Choroid plexus epithelial cell (primary cell): ENCODE measurements around a stretch of chr3.

DNA sequence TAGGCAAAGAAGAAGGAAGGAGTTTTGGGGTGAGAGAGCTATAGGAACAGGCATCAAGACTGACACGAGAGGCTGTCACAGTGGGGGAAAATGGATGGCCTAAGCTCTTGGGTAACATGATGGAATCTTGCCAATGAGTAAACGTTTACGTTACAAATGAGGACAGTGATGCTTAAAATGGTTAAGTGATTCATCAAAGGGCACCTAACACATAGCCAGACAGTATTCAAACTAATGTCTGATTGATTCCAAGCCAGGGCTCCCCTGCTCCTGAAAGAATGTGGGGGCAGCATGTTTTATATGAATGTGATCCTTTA is 23.2 kb upstream of the GPR171 start:
- RRBS = no CpG with 5 or more reads among the region's 3 CpGs

- RRBS = no CpG with 5 or more reads among the region's 2 CpGs
Observed at GRCh38 chr3:152155694-152156005, 113.1 kb upstream of the MBNL1 start.

DNA sequence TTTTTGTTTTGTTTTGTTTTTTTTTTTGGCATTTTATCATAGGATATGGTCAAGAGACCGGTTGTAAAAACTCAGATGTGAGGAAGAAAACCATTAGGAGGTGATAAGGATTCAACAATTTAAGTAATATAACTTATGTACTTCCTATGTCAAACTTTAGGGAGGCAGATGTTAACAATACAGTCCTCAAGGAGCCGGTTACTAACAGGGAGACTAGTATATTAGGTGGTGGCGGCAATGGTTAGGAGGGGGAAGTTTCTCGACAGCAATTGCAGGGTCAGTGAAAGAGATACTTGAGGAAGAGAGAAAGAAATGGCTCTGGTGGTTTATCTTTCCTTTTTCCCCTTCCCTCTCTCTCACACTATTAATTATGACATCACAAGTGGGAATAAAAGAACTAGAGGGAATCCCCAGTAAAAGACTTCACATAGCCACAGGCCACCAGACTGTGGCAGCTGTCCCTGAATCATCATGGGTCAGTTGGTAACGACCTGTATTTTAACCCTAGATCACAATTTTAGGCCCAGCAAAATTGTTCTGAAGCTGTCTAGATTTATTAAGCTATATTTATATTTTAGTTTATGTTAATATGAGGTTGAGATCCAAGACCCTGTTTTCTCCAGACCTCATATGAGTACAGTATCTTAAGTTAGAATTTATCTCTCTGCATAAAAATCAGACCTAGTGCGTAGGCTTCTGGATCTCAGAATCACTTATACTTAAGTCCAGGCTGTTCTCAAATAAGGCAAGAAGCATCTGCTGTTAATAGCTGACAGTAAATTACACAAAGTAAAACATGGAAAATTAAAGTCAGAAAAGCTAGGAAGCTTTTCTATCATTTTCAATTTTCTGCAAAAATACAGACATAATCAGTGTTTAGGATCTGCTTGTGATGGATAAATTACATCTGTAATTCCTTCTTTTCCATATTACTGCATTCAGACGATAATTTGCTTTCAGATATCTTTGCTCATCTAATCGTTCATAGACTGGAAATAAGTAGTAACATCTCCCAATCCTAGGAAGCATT is 40.4 kb downstream of the MBNL1 start:
- RRBS = 83% methylated on average over 1 of the region's 8 CpGs

DNA sequence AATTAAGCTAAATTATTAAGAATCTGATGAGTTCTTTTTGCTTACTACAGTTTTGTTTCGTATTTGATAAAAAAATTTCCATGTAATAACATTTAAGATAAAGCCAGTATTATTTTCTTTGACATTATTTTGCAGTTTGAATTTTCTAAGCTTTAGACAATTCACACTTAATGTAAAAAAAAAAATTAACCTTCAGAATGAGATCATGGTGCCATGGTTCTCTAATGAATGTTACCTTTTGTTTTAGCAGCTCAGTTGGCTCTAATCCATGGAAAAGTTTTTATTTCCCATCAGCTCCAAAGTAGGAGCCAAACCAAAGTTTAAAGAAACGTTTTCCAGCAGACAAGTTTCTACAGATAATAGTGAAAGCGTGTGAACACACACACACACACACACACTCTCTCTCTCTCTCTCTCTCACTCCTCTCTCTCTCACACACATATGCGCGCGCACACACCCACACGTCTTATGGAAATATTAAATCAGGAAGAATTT is 46.8 kb downstream of the MBNL1 start:
- RRBS = no CpG with 5 or more reads among the region's 7 CpGs

DNA sequence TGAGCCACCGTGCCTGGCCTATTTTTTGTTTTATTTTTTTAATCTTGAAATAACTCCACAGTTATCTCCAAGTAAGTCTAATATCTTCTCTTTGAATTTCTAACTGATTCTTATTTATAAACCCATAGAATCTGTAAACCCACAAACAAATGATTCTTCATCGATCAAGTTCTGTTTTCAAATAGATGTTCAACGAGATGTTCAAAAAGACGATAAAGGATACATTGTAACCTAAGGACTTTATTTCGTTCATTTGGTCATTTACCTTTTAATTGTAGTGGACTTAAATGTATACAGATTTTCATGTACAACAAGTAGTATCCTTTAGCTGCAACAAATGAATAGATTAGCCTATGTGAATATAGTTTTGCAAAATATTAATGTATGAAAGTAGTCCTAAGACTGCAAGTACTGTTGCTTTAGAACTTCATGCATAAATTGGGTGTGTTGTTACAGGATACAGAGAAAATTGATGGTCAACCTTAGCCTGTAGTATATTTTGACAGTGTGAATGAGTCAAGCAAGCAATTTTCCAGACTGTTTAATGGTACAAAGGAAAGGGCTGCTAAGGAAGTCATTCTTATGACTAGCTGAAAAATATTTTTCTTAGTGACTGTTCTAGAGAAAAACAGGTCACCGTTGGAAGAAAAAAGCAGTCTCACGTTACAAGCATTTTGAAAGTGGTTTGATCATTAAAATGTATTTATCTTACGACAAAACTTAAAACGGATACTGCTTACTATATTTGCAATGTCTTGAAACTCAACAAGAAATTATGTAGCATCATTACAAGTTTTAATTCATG is 49.1 kb downstream of the MBNL1 start:
- RRBS = no CpG with 5 or more reads among the region's 9 CpGs

DNA sequence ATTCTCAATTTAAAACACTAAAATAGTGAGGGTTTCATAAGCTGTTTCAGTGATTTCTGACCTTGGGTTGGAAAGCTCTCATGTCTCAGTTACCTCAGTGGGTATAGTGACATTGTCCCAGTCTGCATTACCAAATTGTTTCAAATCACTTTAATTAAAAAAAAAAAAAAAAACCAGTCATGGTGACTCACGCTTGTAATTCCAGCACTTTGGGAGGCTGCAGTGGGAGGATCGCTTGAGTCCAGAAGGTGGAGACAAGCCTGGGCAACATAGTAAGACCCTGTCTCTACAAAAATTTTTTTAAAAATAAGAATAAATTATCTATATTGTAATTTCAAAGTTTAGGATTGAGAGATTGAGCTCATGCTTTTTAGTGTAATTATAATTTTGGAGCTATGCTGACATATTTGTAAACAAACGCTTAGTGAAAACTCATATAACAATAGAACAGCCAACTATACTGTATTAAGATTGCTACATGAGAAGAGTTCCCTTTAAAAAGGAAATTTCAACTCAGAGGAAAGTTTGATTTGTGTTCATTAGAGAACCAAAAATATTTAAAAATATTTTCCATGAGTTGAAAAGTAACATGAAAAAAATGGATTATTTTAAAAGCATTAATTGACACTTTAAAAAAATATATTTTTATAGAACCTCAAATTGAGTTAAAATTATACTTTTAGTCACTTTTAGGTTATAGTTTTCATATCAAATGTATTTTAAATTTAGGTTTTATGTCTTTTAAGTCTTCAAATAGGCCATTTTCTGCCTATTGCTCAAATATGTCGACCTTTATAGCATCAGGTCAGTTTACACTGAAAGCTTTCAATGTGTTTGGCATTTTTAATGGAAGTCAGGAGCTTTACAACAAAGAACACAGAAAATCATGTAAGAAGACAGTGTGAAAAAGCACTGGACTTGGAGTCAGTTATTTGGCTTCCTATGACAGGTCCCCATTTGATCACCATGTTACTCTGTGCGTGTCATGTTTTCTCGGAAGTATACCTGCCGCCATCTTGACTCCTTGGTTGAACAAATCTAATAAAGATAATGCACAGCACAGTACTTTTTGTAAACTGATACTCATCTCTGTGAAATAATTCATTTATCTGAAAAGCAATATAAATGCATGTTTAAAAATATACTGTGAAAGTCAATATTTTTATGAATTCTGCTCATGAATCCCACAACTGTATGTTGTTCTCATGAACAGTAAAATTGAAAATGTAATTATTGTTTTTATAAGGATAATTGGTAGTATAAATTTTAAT is 78.4 kb downstream of the MBNL1 start:
- RRBS = no CpG with 5 or more reads among the region's 7 CpGs

DNA sequence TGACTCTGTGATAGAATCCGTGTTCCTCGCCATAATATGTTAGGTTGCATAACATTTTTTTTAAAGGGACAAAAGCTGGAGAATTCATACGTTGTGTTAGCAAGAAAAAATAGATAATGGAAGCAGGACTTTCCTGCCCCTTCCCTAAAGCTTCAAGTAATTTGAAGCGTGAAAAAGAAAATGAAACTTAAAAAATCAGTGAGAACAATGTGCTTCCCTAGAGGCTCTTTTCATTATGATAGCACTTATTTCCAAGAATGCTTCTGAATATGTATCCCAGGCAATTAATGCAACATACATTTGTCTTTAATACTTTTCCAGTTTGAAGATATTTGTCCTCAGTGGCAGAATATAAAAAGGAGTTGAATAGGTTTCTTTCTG is 113.6 kb downstream of the MBNL1 start:
- RRBS = no CpG with 5 or more reads among the region's 4 CpGs

- RRBS = no CpG with 5 or more reads among the region's 13 CpGs
Observed at GRCh38 chr3:152393708-152395120, 125.5 kb downstream of the MBNL1 start.

DNA sequence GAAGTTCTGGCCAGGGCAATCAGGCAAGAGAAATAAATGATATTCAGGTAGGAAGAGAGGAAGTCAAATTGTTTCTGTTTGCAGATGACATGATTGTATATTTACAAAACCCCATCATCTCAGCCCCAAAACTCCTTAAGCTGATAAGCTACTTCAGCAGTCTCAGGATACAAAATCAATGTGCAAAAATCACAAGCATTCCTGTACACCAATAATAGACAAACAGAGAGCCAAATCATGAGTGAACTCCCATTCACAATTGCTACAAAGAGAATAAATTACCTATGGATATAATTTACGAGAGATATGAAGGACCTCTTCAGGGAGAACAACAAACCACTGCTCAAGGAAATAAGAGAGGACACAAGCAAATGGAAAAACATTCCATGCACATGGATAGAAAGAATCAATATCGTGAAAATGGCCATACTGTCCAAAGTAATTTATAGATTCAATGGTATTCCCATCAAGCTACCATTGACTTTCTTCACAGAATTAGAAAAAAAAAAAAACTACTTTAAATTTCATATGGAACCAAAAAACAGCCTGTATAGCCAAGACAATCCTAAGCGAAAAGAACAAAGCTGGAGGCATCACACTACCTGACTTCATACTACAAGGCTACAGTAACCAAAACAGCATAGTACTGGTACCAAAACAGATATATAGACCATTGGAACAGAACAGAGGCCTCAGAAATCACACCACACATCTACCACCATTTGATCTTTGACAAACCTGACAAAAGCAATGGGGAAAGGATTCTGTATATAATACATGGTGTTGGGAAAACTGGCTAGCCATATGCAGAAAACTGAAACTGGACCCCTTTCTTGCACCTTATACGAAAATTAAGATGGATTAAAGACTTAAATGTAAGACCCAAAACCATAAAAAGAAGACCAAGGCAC is 155.6 kb downstream of the MBNL1 start:
- RRBS = no CpG with 5 or more reads among the region's 4 CpGs

- RRBS = no CpG with 5 or more reads among the region's 3 CpGs
Observed at GRCh38 chr3:152472623-152472887, 203.8 kb downstream of the MBNL1 start.

DNA sequence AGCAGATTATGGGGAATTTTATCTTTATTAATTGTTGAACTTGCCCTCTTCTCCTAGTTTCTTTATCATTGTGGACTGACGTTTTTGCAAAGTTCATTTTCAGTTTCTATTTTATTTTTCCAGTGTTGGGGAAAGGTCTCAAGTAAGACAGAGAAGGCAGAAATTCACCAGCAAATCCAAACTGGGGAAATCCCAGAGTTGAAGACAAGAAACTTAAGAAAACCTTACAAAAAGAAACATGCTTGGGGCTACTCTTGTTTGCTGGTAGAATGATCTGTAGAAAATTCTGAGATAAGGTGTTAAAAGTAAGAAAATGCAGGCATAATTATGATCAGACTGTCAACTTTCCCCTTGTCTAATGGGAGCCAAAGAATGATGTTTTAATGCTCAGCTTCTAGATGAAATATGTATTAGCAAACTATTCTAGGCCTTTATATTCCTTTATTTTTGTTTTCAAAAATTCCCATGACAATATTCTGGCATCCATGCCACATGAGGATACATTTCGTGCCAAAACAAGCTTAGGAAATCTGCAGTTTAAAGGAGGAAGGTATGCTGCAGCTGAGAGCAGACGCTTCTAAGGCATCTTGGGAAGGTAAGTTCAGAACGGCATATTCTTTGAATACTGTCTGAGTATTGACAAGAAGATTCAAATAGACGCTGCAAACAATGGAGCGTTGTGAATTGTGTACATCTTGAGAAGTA is 158.4 kb downstream of the RAP2B start:
- RRBS = no CpG with 5 or more reads among the region's 6 CpGs

DNA sequence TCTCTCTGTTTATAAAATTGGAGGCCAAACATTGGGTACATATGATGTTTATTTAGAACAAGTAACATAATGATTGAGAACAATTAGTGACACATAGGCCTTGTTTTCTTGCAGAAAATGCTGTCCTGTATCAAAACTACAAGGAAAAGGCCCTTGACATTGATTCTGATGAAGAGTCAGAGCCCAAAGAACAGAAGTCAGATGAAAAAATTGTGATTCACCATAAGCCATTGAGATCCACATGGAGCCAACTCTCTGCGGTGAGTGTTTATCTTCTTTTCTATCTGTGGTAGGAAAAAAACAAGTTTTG is 8.2 kb downstream of the ARHGEF26 start:
- RRBS = no CpG with 5 or more reads among the region's 1 CpG

GRCh38 chr3:154340197-154340455 is 15.8 kb upstream of the DHX36 start:
- RRBS = no CpG with 5 or more reads among the region's 2 CpGs

GRCh38 chr3:155605643-155606012 is 139.2 kb downstream of the PLCH1 start:
- RRBS = no CpG with 5 or more reads among the region's 4 CpGs

GRCh38 chr3:156675866-156675969 is 1.3 kb downstream of the TIPARP start:
- RRBS = no CpG with 5 or more reads among the region's 1 CpG

GRCh38 chr3:156691901-156692566 is 17.6 kb downstream of the TIPARP start:
- RRBS = no CpG with 5 or more reads among the region's 2 CpGs

DNA sequence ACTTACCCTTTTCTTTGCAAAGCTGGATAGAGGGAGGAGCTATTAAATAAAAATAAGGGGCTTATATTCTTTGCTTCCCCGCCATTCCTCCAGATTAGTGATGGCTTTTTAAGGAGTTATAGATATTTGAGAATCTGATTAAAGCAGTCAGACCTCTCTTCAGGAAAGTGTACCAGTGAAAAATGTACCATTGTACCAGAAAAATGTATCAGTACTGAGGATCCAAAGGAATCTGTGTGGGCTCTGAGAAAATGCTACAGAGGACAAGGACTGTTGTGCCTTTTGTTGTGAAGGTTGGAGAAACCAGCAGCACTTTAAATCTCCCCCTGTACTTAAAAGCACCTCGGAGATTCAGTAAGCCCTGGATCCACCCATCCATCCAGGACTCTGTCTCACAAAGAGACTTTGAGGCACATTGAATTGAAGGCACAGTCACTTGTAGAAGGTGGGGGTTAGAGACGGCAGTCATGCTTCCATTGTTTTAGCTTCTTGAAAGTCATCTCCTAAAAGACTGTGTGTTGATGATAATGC is 27.2 kb downstream of the TIPARP start:
- RRBS = no CpG with 5 or more reads among the region's 3 CpGs

DNA sequence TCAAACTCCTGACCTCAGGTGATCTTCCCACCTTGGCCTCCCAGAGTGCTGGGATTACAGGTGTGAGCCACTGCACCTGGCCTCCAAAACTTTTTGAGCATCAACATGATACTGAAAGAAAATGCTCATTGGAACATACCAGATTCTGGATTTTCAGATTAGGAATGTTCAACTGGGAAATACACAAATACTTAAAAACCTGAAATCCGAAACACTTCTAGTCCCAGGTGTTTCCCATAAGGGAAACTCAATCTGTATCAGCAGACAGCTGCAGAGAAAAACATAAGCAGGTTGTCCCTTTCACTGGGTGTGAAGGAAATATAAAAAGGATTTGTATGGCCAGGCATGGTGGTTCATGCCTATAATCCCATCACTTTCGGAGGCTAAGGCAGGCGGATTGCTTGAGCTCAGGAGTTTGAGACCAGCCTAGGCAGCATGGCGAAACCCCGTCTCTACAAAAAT is 32.9 kb downstream of the TIPARP start:
- RRBS = no CpG with 5 or more reads among the region's 5 CpGs

DNA sequence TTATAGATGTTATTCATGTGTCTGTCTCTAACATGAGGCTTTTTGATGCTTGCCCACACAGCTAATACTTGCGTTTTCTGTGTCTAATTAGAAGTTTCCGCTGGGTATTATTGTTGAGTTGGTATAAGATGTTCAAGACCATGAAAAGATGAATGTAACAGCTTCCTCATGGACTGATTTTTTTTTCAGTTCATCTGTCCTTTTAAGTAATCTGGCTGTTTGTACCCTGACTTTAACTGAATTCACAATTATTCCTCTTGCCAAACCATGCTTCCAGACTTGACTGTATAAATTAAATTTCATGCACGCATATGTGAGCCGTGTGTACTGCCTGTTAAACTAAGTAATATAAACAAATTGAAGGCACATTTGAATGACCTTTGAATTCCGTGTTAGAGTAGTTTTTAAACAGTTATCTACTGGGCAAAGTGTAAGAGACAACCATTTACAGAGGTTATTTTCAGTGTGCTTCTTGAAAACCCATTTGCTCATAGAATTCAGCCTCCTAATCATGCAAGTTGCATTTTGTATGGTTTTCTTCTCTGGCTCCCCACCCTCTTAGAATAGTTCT is 10.6 kb upstream of the LEKR1 start:
- RRBS = no CpG with 5 or more reads among the region's 5 CpGs